Camera-type eye (tissue), 1 donor: ENCODE data around the genes NAP1L4, CHRNA10 and RHOG.

- RAMPAGE, long total RNA, result no peak
These were observed 204.3 kb downstream of the CDKN1C start for GRCh38 chr11:2681128-2681853.

DNA sequence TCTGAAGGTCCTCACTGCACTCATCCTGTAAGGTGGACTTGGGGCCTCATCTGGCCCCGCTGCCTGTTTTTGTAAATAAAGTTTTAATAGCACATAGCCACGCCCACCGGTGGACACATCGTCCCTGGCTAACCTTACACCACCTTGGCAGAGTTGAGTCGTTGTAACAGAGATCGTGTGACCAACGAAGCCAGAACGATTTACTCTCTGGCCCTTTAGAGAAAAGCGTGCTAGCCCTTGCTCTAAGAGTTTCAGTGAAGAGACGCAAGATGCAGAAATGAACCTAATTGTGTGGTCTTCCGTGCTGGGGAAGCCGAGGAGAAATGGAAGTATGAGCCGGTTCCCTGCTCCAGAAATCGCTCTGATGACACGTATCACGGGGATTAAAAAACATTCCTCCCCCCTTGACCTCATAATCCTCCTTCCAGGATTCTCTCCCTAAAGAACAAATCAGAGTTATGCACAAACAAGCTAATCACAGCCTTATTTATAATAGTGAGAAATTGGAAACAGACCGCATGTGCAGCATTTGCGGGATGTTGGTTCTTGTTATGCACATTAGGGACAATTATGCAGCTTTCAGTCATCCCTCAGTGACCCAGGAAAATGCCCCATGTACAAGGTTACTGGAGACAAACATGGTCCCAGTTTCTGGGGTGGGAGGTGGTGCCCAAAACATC lies 80.0 kb downstream of the CDKN1C start:
- RAMPAGE, long total RNA, result no peak

DNA sequence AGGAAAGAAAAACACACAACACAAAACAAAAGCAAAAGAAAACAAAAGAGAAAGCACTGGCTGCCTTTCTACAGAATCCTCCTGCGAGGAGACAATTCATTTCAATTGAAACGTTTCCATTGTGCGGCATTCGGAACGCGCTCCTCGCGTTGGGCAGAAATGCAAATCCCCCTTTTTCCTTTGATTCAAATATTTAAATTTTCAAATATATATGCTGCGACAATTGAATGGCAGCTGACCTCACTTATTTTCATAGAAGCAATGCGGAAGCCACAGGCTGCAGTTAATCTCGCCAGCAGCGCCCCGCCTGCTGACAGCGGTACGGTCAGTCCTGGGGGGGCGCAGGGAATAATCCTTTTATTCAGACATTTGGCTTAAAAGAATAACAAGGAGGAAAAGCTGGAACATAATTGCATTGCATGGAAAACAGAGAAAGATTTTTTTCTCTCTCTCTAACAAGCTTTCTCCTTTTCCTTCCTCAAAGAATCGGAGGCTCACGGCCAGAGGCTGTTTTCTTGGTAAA lies 17.4 kb downstream of the CDKN1C start:
- RAMPAGE, long total RNA, result no peak

- RAMPAGE, long total RNA, result no peak
These were observed 1.5 kb upstream of the CDKN1C start for GRCh38 chr11:2887037-2887519.

DNA sequence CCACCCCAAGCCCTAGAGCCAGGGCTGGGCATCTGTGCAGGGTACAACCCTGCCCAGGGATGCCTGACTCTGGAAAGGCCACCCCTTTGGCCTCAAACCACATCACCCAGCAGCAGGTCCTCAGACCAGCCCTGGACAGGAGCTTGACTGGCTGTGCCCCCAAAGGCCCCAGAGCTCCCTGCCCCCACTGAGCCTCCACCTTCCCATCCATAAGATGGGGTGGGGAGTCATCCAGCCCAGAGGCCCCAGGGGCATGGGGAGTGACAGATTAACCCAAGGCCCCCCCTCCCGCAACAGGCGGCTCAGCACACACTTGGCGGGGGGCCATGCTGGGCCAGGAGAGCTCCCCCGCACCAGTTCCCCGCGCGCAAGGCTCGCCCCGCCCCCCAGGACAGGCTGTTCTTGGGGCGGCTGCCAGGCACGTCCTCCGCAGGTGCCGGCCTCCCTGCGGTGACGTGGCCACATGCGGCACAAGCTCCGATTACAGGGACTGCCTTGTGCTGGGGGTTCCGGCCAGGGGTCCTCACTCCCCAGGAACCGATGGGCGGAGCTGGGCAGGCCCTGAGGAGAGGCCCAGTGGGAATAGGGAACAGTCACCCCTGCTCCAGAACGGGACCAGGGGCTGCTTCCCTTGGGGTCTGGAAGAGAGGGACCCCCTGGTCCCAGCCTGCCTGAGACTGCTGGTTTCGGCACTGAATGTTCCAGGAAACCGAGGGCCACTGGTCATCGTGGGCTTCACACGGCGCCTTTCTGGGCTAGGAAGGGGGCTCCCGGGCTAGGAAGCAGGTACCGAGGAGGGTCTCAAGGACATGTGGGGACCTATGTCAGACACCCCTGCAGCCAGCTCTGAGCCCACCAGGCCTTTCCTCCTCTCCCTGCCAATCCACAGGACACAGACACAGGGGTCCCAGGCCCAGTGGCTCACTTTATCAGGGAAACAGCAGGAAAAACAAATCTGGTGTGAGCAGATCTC lies 5.1 kb upstream of the CDKN1C start:
- RAMPAGE, long total RNA, result no peak

- RAMPAGE, long total RNA, result start-site peak on the minus strand at chr11:2992261-2992323, 1,951 reads
These were observed at the start of gene NAP1L4 for GRCh38 chr11:2991705-2992640. Gene NAP1L4 (minus strand): TSS chr11:2992329.

GRCh38 chr11:3021967-3022265 lies 29.8 kb upstream of the NAP1L4 start:
- RAMPAGE, long total RNA, result no peak

DNA sequence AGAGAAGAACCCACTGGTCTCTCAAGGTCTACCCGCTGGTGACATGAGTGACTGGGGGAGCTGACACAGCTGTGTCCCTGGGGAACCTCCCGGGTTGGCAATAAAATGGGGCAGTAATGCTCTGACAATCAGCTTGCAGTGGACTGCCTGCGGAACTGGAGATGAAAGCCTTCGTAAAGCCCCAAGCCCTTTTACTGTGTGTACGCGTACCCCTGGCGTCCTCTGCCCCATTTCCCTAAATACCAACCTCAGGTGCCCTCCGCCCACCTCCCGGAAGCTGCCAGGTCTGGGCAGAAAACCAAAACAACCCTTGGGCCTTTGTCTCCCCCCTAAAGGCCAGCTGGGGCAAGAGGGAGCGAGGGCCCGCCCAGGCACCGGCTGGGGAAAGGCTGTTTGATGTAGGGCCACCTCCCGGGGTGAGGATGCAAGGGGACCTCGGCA lies 771 bp downstream of the CARS1 start:
- RAMPAGE, long total RNA, result no peak

- RAMPAGE, long total RNA, result no peak
These were observed 43.0 kb upstream of the CARS1 start for GRCh38 chr11:3100133-3100668.

DNA sequence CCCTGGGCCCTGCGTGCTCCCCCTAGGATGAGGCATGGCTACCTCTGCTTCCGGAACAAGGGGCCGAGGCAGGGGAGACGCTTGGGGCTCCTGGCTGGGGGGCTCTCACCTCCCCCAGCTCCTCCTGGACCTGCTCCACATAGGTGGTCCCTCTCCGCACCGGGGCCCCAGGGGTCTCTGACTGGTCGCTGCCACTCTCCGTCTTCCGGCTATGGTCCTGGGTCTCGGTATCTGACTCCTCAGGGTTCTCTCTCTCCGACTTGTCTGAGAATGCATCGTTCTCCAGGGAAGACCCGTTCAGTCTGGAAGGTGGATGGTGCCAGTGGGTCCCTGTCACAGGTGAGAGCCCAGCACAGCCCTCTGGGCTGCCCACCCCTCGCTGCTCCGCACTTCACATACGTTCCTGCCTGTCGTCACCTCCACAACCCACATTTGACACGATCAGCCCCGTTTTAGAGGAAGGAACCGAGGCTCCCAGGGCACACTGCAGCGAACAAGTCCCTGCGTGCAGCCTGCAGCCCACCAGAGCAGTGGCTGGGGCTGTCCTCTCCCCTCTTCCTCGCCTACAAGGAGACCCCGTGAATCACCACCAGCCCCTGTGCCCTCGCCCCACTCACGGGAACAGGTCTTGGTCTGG lies 50.0 kb upstream of the CARS1 start:
- RAMPAGE, long total RNA, result no peak

DNA sequence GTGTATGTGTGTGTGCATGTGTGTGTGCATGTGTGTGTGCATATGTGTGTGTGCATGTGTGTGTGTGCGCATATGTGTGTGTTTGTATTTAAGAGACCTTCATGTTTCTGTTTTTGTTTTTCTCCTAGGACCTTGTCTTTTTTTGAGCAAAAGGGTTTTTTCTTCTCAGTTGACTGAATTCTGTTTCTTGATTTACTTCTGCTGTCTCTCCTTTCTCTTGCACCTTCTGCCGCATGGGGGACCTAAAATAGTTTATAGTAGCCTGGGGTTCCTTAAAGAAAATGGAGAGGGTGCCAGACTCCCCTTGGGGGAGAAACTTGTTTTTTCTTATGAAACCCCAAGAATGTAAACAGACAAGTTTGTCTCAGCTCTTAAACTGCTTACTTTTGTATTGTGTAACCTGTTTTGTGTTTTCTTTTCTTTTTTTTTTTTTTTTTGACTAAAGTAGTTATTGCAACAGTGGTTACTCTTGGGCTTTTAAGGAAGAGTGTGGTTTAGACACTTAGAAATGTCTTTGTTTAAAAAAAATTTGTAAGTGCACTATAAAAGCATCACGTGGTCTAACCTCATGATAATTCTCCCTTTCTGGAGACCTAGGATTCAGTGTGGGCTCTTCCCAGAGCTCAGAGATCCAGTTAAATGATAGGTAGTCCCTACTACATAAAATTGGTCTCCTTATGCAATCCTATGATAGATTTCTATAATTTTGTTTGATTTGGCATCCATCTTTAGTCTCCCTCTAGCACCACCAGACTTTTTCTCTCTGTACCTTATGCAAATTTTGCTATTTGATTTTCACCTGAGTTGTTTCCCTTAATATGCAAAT lies 52.8 kb downstream of the OSBPL5 start:
- RAMPAGE, long total RNA, result no peak

- RAMPAGE, long total RNA, result no peak
These were observed 41.7 kb downstream of the OSBPL5 start for GRCh38 chr11:3123373-3123921.

DNA sequence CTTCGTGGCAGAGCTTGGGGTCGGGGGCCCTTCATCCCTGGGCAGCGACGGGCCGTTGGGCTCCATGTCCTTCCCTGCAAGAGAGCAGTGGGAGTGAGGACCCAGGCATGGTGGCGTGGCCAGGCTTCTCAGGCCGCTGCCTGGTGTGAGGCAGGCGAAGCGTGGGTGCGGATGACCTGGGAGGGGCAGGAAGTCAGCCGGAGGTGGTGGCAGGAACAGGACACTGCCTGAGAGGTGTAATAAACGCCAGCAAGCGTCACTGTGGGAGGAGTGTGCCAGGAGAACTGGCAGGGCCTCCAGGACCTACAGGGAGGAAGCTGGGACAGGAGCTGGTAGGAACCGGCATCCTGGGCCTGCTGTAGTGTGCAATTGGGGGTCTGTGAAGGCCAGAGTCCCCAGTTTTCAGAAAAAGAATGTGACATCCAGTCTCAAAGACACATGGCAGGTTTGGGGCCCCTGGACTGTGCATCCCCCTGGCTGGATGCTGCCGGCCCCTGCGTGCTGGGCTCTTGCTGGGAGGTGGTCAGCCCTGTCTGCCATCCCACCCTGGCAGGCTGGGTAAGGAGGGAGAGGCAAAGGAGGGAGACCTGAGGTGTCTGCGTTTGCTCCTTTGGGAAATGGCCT lies 38.5 kb downstream of the OSBPL5 start:
- RAMPAGE, long total RNA, result no peak

GRCh38 chr11:3357509-3358656 lies 21.1 kb downstream of the ZNF195 start:
- RAMPAGE, long total RNA, result no peak

GRCh38 chr11:3385690-3386306 lies 6.9 kb upstream of the ZNF195 start:
- RAMPAGE, long total RNA, result no peak

DNA sequence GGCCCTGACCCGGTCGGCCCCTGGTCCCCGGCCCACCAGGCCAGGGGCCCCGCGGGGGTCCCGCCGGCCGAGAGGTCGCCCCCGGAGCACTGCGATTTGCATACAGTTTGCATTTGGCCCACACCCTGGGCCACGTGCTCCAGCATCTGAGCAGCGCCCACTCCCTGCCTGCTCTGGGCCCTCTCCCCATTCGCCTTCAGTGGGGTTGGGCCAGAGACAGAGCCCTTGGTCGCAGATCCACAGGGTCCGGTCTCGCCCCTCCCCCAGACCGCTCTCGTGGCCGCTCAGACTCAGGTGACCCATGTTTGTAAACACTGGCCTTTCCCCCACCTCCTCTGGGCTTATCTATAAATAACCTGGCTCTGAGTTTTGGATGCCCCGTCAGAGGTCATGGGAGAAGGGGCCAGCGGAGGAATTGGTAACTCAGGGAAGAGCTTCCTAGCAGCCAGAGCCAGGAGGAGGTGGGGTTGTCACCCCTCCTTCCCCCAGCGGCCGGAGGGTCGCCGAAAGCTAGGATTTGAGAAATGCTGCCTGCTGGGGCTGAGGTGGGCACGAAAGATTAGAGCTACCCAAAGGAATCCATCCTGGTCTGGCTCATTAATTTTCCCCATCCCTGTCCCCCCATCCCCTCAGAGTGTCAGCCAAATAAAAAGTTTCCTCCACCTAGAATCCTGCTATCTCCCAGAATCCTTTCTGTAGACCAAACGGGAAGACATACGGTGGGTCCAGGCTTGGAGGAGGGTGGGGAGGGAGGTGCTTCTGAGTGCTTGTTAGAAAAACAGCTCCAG lies 881 bp upstream of the ART5 start:
- RAMPAGE, long total RNA, result no peak

DNA sequence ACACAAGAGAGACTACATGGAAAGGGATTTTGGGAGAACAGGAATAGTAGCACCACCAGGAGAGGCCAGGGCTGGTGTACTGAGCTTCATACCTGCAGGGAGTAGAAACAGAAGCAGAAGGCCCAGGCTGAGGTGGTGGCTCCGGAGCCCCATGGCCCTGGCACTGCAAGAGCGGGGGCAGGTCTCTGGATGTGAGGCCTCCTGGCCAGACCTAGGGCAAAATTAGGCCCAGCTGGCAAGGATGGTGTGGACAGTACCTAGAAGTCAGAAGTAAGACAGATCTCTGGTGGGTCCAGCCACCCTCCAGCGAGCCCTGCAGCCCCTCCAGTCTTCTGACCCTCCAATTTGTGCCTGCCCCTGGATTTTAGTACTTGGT lies at the start of gene CHRNA10:
CHRNA10 (minus strand) TSS at position 225 of the 376 bp plus-strand sequence.
- RAMPAGE, long total RNA, result no peak

DNA sequence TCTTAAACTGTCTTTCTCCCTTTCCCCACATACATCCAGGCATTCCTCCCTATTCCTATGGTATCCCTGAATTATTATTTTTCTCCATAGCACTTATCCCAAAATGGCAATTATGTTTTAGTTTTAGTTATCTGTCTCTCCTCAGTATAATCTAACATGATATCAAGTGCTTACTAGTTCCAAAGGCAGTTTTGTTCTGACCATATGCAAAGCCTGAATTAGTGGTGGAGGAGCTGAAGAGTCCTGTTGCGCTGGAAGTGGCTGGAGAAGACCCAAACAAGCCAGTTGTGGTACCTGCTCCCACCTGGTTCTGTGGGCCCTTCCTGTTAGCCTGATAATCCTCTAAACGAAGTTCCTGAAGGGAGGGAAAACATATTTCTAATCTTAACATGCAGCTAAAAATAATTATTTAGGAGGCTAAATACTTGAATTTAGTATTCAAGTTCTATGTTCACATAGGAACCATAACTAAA lies 25.7 kb downstream of the NUP98 start:
- RAMPAGE, long total RNA, result no peak

GRCh38 chr11:3831317-3832418 lies 9.1 kb downstream of the RHOG start:
- RAMPAGE, long total RNA, result no peak

GRCh38 chr11:3840129-3841405 lies at the start of gene RHOG:
Gene RHOG (minus strand): TSS chr11:3840959.
- RAMPAGE, long total RNA, result no peak